Retinal pigment epithelial cell (primary cell): ENCODE measurements around the gene CCNY.

DNA sequence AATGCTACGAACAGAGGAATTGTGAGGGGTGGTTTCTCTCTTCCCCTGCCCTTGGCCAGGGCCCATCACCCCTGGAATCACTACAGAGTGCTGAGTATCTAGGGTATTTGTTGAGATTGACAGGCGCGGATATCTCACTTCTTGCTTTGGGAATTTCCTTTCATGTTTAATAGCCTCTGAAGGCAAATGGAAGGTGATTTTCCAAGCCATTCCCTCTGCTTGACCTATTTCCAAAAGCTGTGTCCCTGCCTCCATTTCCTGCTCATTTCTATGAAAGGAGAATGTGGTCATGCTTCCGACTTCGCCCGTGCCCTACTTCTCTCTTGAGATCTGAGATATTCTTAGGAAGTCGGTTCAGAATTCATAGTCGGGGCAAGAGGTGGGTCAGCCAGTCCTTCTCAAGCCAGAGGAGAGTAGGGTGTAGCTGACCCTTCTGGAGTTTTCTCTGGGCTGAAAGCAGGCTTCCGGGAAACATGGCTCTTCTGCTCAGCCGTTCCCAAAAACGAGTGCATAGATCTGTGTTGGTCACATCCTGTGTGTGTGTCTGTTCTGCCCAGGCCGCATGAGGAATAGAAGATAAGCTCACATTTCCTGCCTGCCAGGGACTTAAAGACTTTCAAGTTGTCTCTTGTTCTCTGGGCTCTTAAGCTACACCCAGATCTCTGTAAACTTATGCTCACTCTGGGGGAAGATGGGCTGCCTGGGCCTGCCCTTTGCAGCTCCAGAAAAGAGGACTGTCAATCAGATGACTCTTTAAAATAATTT is 168.0 kb upstream of the ITGB1 start:
- RRBS, result no CpG with 5 or more reads among the region's 12 CpGs

- RRBS, result no CpG with 5 or more reads among the region's 1 CpG
Measured at GRCh38 chr10:33136877-33137171, 178.8 kb upstream of the ITGB1 start.

GRCh38 chr10:33196664-33197726 is 137.5 kb downstream of the NRP1 start:
- RRBS, result no CpG with 5 or more reads among the region's 22 CpGs

GRCh38 chr10:33257434-33258102 is 76.9 kb downstream of the NRP1 start:
- RRBS, result no CpG with 5 or more reads among the region's 9 CpGs

DNA sequence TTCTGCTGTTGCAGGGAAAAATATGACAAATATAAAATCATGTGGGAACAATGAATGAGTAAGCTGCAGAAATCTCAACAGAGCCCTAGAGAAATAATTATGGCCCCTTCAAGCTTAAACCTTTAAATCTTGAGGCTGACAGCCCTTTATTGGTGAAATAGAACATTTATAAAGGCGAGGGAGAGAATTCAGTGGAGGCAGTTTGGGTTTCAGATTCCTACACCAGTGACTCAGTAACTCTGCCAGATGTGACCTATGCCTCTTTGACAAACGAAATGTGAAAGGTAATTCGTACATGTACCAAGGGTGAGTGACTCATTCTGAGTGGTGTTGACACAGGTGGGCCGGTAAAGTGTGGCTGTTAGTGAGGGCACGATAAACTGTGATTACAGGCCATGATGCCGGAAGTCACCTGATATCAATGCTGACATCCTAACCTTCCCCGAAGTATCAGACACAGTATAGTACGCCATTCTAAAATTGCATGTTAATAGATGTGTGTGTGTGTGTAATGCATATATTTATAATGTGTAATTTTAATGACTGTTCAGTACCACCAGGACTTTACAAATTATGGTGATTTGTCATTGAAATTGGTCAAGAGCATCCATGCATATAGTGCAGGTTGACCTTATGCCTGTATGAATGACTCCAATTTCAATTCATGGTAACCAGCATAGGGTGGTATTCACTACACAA is 70.2 kb downstream of the NRP1 start:
- RRBS, result 7% methylated on average over 3 of the region's 8 CpGs

GRCh38 chr10:33678814-33679013 is 344.2 kb upstream of the NRP1 start:
- RRBS, result no CpG with 5 or more reads among the region's 3 CpGs

DNA sequence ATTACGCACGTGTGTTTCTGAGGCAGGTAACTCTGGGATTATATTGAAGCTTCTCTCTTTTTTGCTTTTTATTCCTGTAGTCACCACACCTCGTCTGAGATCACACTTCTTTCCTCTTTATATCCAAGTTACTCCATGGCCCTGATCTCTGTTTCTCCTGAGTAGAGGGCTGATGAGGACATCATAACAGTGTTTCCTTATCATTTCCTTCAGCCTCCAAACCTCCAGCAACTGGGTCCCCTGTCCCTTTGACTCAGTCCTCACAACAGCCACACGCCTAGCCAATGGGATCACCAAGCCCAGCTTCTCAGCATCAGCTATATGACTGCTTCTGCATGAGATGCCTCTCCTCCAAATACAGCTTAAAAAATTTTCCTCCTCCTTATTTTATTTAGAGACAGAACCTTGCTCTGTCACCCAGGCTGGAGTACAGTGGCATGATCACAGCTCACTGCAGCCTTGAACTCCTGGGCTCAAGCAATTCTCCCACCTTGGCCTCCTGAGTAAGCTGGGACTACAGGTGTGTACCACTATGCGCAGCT is 586.2 kb downstream of the PARD3 start:
- RRBS, result no CpG with 5 or more reads among the region's 5 CpGs

DNA sequence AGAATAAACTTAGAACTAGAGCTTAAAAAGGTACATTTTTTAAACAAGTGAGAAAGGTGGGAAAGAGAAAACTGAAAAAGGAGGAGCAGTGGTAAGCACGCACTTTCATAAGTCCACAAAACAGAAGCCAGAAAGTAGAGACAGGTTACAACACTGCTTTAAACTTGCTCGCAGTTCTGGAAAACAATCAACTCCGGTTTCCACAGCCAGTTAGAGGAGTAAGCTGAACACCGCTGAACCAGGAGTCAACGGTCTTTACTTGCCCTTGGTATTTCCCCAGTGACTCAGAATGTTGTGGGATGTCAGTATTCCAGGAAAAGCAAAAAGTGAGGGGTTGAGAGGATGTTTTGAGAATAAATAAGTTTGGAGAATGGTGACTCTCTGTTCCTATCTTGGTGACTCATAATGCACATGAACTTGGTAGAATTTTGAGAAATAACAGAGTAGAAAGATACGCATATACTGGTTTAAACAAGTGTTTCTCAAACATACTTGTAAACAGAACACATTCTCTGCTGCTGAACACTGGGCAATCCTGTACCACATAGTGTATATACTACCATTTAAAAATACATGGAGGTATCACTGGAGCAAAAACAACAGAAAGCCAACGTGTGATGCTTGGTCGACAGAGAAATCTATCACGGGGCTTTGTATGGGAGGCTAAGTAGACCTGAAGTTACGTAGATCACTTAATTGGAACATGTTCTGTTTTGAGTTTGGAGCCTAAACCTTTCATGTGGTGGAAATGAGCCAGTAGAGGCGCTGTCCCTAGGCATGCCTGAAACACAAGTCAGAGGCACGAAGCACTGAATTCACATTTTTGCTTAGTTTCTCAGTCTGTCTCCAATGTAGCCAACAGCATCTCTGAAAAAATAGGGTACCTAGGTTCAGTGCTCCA is 534.4 kb downstream of the PARD3 start:
- RRBS, result no CpG with 5 or more reads among the region's 12 CpGs

DNA sequence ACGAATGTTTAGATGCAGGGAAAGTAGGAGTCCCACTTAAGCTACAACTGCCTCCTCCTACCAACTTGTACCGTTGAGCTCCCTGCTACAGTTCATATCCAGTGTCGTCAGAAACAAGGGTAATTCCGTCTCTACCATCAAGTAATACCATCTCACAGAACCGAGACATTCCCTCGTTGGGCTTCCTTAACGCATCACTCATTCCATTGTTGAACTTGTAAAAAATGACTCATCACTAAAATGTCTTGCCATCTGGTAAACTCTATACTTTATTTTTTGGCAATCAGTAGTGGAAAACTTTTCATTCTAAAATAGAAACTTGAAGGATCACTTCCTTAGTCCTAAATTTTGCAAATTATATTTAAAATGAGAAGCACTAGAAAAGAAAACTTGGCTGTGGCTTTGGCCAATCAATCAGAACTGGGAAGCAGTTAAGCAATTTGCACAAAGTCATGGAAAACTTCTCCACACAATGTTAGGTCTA is 288.3 kb downstream of the PARD3 start:
- RRBS, result no CpG with 5 or more reads among the region's 7 CpGs

DNA sequence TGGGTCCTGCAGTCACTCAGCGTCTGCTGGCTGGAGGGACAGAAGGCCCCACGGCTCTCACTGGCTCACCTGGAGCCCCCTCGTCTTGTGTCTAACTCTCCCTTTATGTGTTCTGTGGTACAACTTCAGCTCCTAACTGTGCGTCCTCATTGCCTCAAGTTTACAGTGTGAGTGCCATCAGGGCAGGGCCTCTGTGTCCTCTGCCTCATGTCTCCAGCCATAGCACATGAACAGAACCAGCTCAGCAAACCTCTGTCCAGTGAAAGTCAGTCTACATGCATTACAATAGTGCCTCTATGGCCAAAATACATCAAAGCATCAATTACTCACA is 172.0 kb downstream of the PARD3 start:
- RRBS, result no CpG with 5 or more reads among the region's 4 CpGs

- RRBS, result no CpG with 5 or more reads among the region's 16 CpGs
Measured at GRCh38 chr10:34654561-34655929, 160.1 kb downstream of the PARD3 start.

GRCh38 chr10:34801023-34801445 is 14.1 kb downstream of the PARD3 start:
- RRBS, result no CpG with 5 or more reads among the region's 5 CpGs

GRCh38 chr10:34953778-34954400 is 136.3 kb downstream of the CUL2 start:
- RRBS, result no CpG with 5 or more reads among the region's 9 CpGs

DNA sequence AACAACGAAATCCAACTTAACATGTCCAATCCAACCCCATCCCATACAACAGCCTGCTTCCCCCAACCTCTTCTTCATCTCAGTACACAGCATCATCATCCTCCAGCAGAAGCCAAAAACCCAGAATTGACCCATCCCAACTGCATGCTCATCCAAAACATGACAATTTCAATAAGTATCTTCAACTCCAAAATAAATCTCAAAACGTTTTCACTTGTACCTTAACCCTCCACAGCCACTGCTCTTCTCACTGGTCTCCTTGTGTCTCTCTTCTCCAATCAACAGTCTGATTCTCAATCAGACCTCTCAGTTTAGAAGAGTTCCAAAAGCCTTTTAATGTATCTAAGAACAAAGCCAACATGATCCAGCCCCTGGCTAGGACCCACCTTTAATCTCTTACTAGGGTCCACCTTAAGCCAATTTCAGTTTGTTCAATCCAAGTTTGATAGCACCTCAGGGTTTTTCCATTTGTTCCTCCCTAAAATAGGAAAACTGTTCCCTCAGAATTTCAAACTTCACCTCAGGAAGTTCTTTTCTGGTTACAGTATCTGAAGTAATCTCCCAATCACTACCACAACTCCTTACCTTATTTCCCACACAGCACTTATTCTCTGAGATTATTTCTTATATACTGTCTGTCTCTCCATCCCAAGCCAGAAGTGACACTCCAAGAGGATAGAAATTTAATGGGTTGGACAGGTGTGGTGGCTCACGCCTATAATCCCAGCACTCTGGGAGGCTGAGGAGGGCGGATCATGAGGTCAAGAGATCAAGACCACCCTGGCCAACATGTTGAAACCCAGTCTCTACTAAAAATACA is 2.4 kb downstream of the CUL2 start:
- RRBS, result no CpG with 5 or more reads among the region's 4 CpGs

DNA sequence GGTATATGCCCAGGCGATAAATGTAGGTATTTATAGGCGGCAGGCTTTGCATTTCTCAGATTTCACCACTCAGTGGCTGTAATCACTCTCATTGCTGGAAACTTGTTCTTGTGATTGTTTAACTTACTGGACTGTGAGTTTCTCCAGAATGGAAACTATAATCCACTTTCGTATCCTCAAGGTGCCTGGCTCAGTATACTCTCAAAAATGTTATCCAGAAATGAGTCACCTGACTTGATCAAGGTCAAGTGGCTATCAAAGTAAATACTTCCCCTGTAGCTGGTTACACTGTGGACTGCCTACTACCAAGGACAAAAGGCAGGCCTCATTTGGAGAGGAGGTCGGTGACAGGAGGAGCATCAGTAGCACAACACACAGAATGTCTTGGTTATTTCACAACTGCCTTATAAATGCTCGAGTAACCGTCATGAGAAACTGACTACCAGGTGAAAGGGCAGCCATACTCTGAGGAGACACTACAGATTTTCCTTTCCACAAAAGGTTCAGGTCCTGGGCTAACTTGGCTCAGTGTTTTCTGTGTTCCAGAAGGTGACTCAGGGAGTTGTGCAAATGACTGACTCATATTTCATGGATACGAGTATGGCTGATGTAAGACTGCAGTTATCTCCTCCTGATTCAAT is 4.4 kb upstream of the CCNY start:
- RRBS, result no CpG with 5 or more reads among the region's 7 CpGs

DNA sequence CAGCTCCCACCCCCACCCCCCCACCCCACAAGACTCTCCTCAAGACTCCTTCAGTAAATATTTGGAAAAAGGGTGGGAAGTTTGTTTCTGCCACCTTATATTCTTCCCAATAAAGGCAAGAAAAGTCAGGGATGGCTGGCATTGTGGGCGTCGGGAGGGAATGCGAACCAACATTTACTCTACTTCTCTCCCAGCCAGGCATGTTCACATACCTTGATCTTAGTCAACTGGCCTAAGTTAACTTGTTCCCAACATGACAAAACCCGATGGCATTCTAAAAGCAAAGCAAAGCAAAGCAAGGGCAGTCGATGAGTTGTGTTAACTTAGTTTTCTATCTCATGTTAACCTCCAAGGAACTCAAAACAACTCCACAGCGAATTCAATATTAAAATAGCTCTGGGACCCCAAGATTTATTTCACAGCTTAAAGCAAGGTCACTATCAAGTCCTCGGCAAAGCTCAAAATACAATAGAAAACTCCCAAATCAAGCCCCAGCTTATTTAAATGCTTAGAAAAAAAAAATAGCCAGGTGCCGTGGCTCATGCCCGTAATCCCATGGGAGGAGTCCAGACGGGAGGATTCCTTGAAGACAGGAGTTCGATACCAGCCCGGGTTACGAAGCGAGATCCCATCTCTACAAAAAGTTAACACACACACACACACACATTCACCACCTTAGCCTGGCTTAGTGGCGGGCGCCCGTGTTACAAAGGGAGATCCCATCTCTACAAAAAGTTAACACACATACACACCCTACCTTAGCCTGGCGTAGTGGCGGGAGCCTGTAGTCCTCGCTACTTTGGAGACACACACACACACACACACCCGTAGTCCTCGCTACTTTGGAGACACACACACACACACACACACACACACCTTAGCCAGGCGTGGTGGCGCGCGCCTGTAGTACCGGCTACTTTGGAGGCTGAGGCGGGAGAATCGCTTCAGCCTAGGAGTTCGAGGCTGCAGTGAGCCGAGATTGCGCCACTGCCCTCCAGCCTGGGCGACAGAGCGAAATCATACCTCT is 944 bp upstream of the CCNY start:
- RRBS, result no CpG with 5 or more reads among the region's 34 CpGs

GRCh38 chr10:35336089-35336835 is at the start of gene CCNY:
Gene CCNY, plus strand, starts transcription at chr10:35336509.
- RRBS, result under 1% methylated on average over 46 of the region's 111 CpGs

- RRBS, result no CpG with 5 or more reads among the region's 8 CpGs
Measured at GRCh38 chr10:35368837-35369593, 32.7 kb downstream of the CCNY start.

DNA sequence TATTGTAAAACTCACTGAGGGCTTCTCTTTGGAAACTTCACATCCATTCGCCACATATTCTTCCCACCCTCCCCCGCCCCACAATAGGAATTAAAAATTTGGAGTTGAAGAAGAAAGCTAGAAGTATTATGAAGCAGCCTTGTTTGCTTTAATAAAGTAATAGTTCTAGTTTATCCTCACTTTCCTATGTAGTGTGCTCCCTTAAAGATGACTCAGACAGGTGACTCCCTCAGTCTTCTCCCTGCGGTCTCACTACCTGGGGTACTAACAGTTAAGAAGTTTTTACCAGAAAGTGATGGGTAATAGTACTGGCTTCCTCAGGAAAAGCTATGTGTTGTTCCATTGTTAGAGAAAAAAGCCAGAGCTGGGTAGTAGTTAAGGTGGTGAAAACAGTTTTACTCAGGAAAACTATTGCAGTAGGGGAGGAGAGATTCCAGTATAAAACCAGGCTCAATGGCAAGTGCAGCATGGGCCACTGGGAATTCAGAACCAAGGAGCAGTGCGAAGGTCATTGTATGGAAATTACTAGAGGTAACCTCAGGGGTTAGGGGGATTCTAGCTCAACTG is 58.7 kb downstream of the CCNY start:
- RRBS, result no CpG with 5 or more reads among the region's 4 CpGs

- RRBS, result no CpG with 5 or more reads among the region's 9 CpGs
Measured at GRCh38 chr10:35421430-35422297, 85.4 kb downstream of the CCNY start.